ENCODE measurements around a stretch of chr1.

- RRBS = no CpG with 5 or more reads among the region's 3 CpGs
Observed at GRCh38 chr1:31632660-31633086, 12.0 kb downstream of the PEF1 start.

DNA sequence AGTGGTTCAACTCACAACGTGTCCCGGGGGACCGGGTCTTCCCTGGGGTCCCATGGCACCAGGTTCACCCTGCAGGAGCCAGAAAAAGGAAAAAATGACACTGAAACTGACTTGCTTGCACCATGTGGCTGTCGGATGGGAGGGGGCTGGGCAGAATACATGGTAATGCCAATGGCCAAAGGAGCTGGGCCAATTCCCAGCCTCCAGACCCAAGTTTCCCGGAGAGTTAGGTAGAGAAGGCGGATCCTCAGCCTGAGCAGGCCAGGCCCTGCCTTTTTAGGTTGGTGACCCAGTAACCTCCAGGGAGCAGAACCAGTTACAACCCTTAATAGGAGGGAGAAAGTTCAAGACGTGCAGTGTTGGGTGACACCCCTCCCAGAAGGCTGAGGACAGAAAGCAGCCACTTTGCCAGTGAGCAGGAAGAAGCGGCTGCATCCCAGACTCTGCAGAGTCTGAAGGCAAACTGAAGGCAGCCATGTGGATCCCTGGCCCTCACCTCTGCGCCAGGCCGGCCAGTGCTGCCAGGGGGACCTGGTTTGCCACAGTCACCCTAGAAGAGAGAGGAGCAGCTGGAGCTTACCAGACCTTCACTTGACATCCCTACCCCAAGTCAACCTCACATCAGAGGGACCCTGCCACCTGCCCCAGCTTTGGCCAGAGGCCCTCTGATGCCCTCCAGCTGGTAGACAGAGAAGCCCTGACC lies 16.0 kb upstream of the PEF1 start:
- RRBS = no CpG with 5 or more reads among the region's 10 CpGs

- RRBS = no CpG with 5 or more reads among the region's 7 CpGs
Observed at GRCh38 chr1:31689317-31690140, 14.3 kb downstream of the COL16A1 start.

- RRBS = no CpG with 5 or more reads among the region's 6 CpGs
Observed at GRCh38 chr1:31712490-31713203, 8.8 kb upstream of the COL16A1 start.

DNA sequence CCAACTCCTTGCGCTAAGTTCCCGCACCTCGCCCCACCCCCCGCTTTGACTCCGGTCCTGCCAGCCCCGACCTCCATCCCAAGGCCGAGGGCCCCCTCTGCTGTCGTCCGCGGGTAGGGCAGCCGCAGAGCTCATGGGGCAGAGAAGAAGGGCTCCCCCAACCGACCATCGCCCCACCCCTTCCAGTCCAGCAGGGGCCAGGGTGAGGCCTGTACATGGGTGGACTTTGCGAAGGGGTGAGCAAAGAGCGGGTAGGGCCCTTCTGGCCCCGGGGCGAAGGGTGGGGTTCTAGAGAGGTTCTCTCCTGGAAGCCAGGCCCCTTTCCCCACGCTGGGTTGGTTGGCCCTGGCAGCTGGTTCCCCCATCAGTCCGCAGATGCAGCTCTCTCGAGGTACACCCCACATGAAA lies 25.1 kb upstream of the ADGRB2 start:
- RRBS = no CpG with 5 or more reads among the region's 20 CpGs

- RRBS = no CpG with 5 or more reads among the region's 9 CpGs
Observed at GRCh38 chr1:31802468-31803058, 13.3 kb downstream of the SPOCD1 start.

DNA sequence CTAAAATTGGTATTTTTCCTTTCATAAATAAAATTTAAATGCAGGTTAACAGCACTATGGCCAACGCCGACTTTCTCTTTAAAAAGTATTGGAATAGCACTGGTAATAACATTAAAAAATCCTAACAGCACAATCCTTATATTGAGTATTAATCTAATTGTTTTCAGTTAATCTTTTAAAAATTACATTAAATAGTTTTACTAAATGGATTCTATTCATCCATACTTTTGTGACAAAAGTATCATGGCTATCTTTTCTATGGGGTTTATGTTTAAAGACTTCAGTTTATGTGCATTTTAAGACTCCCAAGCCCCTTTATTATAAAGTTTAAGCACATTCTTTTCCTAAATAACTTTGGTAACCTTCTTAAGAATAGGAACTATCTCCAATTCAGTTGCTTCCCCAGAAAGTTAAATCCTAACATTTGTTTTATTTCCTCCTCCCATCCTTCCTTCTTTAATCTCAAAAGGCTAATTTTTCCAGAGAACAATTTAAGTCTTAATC lies 8.9 kb downstream of the PTP4A2 start:
- RRBS = no CpG with 5 or more reads among the region's 2 CpGs

DNA sequence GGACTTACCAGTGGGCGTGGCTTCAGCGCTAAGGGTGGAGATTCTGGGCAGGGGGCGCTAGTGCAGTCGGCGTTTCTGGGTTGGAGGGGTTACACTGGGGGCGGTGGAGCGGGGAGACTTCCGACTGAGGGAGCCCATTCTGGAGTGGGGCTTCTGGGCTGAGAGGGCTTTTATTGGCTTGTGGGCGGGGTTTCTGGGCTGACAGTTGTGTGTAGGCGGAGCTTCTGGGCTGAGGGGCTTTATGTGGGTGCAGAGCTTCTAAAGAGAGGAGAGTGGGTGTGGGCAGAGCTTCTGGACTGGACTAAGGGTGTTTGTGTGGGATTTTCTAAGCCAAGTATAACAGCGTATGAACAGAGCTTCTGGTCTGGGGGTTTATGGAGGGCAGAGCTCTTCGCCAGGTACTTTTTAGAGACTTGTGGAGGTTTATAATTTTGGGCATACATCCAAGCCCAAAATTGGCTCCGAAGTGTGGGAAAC lies 628 bp downstream of the TMEM39B start:
- RRBS = no CpG with 5 or more reads among the region's 13 CpGs

- RRBS = no CpG with 5 or more reads among the region's 9 CpGs
Observed at GRCh38 chr1:32094696-32095179, 13.1 kb upstream of the KPNA6 start.

DNA sequence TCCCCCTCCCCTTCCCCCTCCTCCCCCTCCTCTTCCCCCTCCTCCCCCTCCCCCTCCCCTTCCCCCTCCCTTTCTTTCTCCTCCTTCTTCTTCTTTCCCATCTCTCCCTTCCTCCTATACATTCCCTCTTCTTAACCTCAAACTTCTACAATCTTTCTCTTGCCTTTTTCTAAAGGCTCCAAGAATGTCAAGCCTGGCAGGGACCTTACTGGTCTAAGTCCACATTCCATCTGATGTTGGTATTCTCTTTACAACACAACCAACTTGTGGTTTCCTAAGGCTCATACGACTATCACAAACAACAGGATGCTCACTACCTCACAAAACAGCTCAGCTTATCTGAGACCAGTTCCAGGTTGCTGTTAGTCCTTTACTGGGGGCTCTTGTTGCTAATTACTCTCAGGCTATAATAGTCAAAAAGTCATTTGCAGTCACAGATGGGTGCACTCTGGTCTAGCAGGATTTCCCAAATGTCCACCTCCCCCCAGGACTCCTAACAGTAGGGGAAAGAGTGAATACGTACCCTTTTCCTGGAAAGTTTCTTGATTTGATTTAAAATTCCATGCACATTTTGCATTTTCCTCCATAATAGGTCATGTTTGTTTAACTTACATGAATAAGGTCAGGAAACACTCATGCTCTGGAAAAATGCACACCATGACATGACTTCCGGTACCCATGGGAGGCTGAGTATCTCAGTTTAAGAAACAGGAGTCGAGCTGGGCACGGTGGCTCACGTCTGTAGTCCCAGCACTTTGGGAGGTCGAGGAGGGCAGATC lies 15.9 kb downstream of the LCK start:
- RRBS = no CpG with 5 or more reads among the region's 7 CpGs

DNA sequence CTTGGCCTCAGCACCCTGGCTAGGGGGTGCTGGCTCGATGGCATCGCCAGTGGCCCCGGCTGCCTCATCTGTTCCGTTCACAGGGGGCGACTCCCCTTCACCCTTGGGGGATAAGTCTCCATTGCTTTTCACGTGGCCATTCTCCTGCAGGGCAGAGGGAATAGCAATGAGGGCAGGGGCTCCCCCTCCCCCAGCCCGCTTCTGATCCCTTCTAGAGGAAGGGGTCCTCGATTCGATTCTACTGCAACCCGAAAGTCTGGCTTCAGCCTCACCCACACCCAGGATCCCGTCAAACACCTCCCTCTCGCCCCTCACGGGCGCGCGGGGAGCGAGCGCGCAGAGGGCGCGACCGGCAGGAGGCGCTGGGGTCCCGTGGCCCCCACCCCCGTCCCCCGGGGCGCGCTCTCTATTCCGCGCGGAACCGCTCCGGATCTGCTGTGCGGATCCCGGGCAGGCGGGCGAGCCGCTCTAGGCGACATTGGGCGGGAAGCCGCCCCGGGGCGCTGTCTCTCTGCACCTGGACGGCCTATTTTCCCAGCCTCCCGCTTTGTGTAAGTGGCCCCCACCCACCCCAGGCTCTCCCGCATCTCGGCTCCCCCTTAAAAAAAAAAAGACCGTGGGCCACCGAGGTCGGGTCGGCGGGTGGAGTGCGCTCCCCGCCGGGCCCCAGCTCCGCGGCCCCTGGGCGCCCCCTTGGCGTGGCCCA lies 926 bp downstream of the MARCKSL1 start:
- RRBS = 3% methylated on average over 17 of the region's 59 CpGs

GRCh38 chr1:32353705-32354544 lies 8.4 kb downstream of the FAM229A start:
- RRBS = no CpG with 5 or more reads among the region's 3 CpGs

- RRBS = no CpG with 5 or more reads among the region's 9 CpGs
Observed at GRCh38 chr1:32365680-32366409, 3.5 kb downstream of the TSSK3 start.

GRCh38 chr1:32377752-32378261 lies 15.5 kb downstream of the TSSK3 start:
- RRBS = 92% methylated on average over 5 of the region's 11 CpGs

DNA sequence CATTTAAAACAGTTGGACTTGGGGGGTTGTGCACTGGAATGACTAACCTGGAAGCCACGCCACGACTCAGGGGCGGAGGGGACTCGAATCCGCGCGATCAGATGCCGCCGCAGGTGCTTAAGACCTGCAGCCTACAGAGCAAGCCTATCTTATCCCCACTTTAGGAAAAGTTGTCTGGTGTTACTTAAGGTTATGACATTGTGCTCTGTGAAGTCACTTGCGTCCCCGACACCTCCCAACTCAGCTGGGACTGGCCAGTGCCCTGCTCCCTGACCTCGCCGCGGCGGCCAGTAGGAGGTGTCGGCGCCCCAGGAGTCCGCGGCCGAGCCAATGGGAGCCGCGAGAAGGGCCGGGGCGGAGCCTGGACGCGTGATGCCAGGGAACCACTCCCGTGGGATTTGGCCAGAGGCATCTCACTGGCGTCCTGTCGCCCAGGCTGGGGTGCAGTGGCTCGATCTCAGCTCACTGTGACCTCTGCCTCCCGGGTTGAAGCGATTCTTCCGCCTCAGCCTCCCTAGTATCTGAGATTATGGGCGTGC lies 38.3 kb downstream of the ZBTB8OS start:
- RRBS = 4% methylated on average over 1 of the region's 34 CpGs

DNA sequence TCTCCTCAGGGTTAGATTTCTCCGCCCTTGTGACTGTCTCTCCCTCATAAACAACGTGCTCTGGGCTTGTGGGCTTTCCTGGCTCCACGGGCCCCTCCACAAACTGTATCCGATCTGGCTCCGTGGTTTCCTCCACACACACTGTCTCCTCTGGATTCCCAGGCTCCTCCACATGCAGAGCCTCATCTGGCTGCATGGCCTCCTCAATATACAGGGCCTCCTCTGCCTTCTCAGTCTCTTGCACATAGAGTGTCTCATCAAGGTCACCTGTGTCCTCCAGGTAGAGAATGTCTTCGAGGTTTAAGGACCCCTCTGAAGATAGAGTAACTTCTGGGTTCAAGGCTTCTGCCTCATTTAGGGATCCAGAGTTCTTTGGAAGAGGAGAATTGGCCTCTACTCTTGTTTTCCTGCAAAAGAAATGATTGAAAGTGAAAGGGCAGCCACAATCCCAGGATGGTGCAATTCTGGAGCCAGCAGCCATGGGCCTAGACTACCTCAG lies 6.9 kb downstream of the SYNC start:
- RRBS = no CpG with 5 or more reads among the region's 6 CpGs

DNA sequence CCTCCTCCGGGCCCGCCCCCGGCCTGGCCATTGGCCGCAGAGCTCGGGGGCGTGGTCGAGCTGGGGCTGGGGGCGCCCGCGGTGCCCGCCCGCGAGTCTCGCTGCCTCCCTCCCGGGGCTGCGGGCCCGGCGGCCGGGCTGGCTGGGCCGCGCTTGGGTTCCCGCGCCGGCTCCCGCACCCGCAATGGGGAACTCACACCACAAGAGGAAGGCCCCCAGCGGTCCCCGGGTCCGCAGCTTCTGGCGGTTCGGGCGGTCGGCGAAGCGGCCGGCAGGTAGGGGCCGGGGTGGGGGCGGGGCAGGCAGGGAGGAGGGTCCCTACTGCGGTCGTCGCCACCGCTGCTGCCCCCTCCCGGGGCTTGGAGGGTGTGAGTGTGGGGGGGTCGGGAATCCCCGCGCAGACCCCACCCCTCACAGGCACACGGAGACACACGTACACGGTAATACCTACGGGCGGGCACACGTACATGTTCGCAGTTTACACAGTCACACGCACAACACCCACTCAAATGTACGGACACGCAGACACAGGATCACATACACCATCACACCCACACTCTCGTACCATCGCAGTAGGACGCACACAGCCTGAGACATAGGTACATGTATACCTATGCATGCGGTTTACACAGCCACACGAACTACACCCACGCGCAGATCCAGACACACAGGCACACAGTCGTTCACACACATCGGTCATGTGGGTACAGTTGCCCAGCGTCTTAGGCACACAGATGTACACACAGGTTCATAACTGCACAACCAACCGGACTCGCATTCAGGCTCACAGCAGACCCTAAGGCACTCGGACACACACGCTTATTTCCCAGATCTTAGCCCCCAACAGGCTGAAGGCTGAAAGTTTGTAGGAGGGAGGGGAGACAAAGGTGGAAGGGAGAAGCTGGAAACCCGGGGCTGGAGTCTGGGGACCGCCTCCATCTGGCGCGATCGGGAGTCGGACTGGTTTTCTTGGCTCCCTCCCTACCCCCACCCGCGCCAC lies 12.6 kb downstream of the KIAA1522 start:
- RRBS = 3% methylated on average over 32 of the region's 78 CpGs

GRCh38 chr1:32770214-32770740 lies 28.6 kb downstream of the KIAA1522 start:
- RRBS = 92% methylated on average over 5 of the region's 25 CpGs

- RRBS = no CpG with 5 or more reads among the region's 21 CpGs
Observed at GRCh38 chr1:32895101-32895859, 5.9 kb downstream of the TMEM54 start.

DNA sequence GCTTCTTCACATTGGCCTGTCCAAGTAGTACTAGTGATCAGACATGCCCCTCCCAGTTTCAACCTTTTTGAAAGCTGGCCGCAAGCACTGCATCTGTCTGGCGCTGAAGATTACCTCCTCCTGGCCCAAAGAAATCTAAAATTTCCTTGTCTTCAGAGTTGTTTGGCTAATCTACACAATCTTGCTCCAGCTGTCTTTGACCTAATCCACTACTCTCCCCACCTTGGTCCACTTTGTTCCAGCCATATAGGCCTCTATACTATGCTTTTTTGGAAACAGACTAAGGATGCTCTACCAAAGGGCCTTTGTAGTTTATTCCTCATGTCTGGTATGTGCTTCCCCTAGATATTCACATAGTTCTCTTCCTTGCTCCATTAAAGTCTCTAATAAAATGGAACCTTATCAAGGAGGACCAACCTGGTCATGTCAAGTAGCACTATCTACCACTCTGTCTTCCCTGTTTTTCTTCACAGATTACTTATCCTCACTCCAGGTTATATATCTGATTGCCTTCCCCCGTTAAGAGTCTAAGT lies 31.5 kb upstream of the TMEM54 start:
- RRBS = no CpG with 5 or more reads among the region's 3 CpGs

All from GM19240 (cell line).